Monocyte (primary cell): Measurements from ENCODE around the gene FATE1.

GRCh38 chrX:148380483-148381042, 119.9 kb upstream of the AFF2 start:
- PRO-cap, 2 experiments, result no peak in any of the 2 experiments

DNA sequence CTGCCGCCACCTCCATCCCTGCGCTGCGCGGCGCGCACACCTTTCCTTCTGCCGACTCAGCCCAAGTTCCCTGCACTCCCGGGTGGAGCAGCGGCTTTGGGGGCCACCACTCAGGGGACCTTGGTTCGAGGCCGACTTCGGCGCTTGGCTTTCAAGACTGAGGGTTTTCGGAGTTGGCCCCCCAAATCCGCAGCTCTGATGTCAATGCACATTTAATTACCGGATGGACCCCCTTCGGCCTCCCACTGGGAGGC, 1.1 kb downstream of the AFF2 start:
- PRO-cap, 2 experiments, result no peak in any of the 2 experiments

- PRO-cap, 2 experiments, result peak in 1 of 2 experiments; most common minus-strand start chrX:149495645 (in 1)
These were observed 9.5 kb downstream of the IDS start for GRCh38 chrX:149495549-149495974.

GRCh38 chrX:149503266-149503991, 1.7 kb downstream of the IDS start:
- PRO-cap, 2 experiments, result peak in 2 of 2 experiments; most common plus-strand start chrX:149503770 (in 2); most common minus-strand start chrX:149503591 (in 2)

DNA sequence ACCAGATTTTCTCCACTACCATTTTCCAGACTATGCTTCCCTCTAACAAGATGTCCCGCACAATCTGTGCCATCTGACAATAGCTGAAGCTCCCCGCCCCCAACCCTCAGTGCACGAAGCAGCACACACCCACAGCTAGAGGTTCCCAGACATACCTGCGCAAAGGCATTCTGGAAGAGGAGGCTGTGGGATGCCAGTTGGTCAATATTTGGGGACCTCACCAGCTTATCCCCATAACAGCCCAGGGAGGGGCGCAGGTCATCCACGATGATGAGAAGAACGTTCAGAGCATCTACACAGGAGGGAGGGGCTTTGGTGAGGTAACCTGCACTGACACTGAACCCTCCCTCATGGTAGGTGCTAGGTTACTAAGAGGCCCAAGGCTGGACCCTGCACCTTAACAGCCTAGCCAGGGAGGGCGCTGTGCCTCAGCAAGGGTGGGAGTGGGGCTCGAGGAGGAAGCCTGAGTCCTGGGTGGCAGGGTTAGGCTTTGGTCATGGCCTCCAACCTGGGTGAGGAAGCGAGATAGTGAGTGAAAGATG, 1.0 kb downstream of the IDS start:
- PRO-cap, 2 experiments, result peak in 2 of 2 experiments; most common plus-strand start position 466 of the sequence (in 2); most common minus-strand start position 266 of the sequence (in 1)

DNA sequence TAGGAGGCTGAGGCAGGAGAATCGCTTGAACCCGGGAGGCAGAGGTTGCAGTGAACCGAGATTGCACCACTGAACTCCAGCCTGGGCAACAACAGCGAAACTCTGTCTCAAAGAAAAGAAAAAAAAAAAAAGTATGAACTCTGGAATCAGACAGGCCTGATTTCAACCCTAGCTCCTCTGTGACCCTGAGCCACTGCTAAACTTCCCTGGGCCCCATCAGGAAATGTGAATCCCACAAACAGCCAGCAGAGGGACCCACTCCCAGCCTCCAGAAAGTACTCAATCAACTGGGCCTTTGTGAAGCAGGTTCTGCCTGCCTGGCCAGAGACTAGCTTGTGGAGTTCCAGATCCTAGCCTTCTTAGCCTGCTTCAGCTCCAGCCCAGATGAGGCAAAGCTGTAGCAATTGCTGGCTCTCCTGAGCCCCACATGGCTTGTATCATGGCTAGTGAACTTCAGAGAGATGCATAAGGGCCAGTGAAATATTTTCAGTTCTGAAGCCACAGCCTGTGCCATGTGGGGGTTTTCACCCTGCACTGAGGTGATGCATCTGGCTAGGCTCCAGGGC, 7.2 kb upstream of the IDS start:
- PRO-cap, 2 experiments, result no peak in any of the 2 experiments

DNA sequence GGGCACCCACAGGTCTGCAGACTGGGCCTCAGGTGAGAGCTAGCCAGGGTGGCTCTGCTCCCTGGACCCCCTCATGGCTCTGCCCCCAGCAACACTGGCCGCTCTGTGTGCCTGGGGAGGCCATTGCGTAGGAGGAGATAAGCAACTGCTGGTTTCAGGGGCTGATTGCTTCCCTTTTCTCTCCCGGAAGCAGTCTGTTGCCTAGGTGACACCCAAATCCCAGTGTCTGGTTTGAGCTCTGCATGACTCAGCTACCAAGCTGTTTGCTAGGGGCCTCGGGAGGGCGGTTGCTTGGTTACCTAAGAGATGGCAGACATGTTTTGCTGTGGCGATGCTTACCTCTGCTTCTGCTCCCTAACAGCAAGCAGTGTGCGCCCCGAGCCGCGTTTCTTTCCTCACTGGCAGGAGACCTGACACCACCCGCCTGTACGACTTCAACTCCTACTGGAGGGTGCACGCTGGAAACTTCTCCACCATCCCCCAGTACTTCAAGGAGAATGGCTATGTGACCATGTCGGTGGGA, 15.4 kb upstream of the EOLA1 start:
- PRO-cap, 2 experiments, result peak in 2 of 2 experiments; most common minus-strand start position 96 of the sequence (in 2)

GRCh38 chrX:149525913-149526648, 14.7 kb upstream of the EOLA1 start:
- PRO-cap, 2 experiments, result peak in 1 of 2 experiments; most common plus-strand start chrX:149526353 (in 1); most common minus-strand start chrX:149526103 (in 1)

GRCh38 chrX:149630659-149631518, 703 bp downstream of the TMEM185A start:
- PRO-cap, 2 experiments, result no peak in any of the 2 experiments

- PRO-cap, 2 experiments, result no peak in any of the 2 experiments
These were observed 4.4 kb downstream of the HSFX4 start for GRCh38 chrX:149933603-149934399.

GRCh38 chrX:149971678-149972292, 33.5 kb upstream of the EOLA2 start:
- PRO-cap, 2 experiments, result no peak in any of the 2 experiments

- PRO-cap, 2 experiments, result no peak in any of the 2 experiments
These were observed 68.8 kb upstream of the EOLA2 start for GRCh38 chrX:150006898-150007781.

GRCh38 chrX:150213145-150213848, 149.8 kb upstream of the MAMLD1 start:
- PRO-cap, 2 experiments, result no peak in any of the 2 experiments

DNA sequence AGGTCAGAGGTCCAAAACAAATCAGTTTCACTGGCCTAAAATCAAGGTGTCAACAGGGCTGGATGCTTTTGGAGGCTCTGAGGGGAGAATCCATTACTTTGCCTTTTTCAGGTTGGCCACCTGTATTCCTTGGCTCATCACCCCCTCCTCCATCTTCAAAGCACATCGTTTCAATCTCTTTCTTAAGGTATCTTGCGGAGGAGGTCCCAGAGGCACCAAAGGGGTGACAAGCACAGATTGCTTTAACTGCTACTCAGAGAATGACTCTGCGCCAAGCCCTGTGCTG, 134.8 kb upstream of the MAMLD1 start:
- PRO-cap, 2 experiments, result no peak in any of the 2 experiments

DNA sequence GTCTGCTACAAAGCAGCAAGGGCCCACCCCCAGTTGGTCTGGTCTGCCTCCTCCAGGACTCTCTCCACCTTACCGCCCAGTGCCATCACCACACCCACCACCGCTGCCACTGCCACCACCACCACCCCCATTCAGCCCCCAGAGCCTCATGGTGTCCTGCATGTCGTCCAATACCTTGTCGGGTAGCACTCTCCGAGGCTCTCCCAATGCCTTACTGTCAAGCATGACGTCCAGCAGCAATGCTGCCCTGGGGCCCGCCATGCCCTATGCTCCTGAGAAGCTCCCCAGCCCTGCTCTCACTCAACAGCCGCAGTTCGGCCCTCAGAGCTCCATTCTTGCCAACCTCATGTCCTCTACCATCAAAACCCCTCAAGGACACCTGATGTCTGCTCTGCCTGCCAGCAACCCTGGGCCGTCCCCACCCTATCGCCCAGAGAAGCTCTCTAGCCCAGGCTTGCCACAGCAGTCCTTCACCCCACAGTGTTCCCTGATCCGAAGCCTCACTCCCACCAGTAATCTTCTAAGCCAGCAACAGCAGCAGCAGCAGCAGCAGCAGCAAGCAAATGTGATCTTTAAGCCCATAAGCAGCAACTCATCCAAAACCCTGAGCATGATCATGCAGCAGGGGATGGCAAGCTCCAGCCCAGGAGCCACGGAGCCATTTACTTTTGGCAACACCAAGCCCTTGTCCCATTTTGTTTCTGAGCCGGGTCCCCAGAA, 97.7 kb upstream of the MTM1 start:
- PRO-cap, 2 experiments, result no peak in any of the 2 experiments

- PRO-cap, 2 experiments, result no peak in any of the 2 experiments
These were observed 3.7 kb downstream of the MTM1 start for GRCh38 chrX:150572011-150572715.

DNA sequence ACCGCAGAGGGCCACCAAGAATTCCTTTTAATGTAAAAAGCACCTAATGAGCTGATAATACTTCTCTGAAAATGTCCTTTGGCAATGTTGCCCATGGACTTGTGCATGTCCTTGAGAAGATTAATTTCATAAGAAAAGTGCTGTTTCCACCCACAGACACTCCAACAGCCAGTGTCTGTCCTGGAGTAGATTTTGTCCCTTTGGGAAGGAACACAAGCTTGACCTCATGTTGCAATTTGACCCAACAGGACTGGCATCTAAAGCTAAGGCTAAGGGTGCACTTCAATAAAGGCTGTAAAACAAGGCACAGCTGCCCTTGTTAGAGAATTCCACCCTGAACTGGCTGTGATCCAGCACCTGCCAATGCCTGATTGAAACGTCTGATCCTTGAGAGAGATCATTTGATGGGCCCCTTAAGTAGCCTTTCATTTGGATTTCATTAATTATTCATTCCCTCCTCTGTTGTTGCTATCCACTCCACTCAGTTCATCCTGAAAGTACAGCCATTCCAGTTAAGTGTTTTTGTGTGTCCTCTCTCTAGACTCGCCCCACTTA, 56.3 kb downstream of the CD99L2 start:
- PRO-cap, 2 experiments, result no peak in any of the 2 experiments

DNA sequence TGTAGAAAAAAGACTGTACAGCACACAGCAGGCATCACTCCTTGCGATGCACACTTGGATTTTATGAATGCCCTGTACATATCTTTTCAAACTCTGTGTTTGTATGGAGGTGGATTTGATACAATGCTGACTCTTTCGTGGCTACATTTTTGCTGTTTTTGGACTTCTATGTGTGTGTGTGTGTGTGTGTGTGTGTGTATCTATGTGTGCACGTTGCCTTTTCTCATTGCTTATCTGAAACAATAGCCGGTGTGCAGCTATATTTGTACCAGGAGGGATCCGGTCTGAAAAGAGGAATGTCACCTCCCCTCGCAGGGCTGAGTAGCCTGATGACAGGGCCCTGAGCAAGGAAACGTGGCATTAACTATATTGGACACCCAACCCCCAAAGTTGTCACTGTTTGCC, 8.0 kb downstream of the PRRG3 start:
- PRO-cap, 2 experiments, result no peak in any of the 2 experiments

DNA sequence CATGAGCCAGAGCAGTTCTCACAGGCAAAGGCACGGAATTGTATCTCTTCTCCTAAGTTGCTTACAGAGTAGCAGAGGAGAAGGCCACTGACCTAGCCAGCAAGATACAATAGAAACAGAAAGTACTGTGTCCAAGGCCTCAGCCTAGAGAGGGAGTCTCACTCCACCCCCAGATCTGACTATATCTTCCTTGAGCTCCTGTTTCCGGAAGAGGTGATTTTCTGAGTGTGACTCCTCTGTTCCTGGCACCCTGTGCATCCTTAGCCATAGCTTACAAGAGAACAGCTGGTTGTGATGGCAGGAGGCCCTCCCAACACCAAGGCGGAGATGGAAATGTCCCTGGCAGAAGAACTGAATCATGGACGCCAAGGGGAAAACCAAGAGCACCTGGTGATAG, at the start of gene FATE1:
FATE1 (plus strand) TSS at position 210 of the 397 bp plus-strand sequence.
- PRO-cap, 2 experiments, result no peak in any of the 2 experiments

GRCh38 chrX:151789191-151789586, 54.6 kb downstream of the CNGA2 start:
- PRO-cap, 2 experiments, result no peak in any of the 2 experiments